Epithelial cell of alveolus of lung (primary cell): Measurements from ENCODE around the gene TRIM2.

GRCh38 chr4:151763377-151763753 is 2.6 kb upstream of the GATB start:
- RAMPAGE, long total RNA, result no peak
- RRBS, result no CpG with 5 or more reads among the region's 5 CpGs

DNA sequence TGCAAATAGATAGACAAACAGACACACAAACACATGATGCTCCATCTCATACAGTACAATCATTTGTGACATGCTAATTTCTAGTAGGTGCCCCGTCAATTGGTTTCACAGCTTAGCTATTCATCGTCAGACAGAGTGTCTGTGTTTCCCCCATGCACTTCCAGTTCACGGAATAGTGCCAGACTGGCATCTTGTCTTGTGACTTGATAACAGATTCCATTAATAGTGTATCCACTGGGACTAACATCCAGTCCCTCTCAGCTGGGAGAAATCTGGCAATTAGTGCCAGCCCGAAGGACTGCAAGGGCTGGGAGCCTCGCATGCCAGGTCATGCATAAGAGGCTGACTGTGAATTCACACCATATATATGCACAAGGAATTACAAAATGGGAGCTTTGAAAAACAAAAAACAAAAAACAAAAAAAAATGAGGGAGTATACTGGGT is 20.2 kb upstream of the GATB start:
- RAMPAGE, long total RNA, result no peak
- RRBS, result no CpG with 5 or more reads among the region's 5 CpGs

- RAMPAGE, long total RNA, result no peak
- RRBS, result no CpG with 5 or more reads among the region's 3 CpGs
Measured at GRCh38 chr4:151799116-151799475, 38.3 kb upstream of the GATB start.

- RAMPAGE, long total RNA, result no peak
- RRBS, result no CpG with 5 or more reads among the region's 9 CpGs
Measured at GRCh38 chr4:152071832-152072589, 311.2 kb upstream of the GATB start.

DNA sequence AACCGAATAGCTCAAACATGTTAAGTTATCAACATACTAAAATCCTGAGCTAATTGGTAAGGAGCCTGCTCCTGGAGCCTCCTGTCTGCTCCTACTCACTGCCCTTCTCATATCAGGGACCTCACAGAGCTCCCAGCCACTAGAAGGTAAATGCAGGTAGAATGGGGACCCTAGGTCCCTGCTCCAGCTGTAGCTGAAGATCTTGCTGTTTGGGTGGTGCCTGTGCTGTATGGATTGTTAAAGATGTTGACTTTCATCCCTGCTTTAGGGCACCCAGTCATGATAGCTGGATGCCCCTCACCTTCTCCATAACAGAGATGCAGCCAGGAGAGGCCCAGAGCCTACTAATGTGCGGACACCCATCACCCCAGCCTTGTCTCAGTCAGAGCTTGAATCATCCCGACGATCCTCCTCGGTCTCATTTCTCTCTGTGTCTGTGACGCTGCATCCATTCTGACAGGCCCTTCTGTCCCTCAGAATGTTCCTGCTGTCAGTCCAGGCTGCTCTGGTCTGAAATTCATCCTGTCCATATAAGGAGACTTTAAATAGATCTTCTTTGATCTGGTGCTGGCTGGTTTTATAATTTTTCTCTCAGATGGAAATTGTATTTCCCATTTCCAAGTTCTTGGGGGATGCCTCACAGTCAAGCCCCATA is 341.7 kb upstream of the GATB start:
- RAMPAGE, long total RNA, result no peak
- RRBS, result no CpG with 5 or more reads among the region's 6 CpGs

DNA sequence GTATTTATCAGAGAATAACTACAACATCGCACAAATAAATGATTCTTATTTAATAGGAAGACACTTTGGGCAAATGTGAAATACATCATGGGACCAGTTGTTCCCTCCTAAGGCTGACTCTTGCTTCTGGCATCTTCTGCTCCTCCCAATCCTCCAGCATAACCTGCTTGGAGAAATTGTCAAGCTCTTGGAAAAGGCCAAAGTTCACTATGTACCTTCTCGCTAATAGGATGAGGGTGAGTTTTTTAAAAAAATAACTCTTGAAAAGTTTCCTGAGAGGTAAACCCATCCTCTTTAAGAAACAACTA is 53.4 kb upstream of the FBXW7 start:
- RAMPAGE, long total RNA, result no peak
- RRBS, result no CpG with 5 or more reads among the region's 2 CpGs

- RAMPAGE, long total RNA, result no peak
- RRBS, result no CpG with 5 or more reads among the region's 4 CpGs
Measured at GRCh38 chr4:152938572-152939034, 2.5 kb downstream of the FHDC1 start.

DNA sequence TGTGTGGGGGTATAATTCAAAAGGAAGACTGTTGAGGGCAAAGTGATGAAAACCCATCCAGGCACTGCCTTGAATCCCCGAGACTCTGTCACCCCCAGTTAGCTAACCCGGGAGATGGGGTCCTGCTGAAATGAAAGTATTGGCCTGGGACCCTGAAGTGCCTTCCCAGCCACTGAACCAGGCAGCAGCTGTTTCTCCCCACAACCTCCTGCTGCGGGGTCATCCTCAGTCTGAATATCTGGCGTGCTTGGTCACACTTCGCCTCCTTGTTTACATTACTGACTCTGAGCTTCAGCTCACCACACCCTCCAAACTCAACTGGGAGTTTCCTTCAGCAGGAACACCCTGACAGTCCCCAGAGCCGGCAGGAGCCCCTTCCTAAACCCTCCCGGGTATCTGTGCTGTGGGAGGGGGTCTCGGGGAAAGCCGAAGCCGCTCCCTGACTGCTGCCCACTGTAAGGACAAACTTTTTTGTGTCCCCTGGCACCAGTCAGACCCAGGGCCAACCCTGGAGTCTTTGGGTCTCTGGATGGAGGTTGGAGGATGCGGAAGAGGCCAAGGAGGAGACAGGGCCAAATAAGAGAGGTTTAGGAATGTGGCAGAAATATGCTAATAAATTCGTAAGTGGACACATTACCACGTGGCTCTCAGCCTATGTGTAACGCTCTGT is 20.6 kb downstream of the FHDC1 start:
- RAMPAGE, long total RNA, result no peak
- RRBS, result no CpG with 5 or more reads among the region's 14 CpGs

DNA sequence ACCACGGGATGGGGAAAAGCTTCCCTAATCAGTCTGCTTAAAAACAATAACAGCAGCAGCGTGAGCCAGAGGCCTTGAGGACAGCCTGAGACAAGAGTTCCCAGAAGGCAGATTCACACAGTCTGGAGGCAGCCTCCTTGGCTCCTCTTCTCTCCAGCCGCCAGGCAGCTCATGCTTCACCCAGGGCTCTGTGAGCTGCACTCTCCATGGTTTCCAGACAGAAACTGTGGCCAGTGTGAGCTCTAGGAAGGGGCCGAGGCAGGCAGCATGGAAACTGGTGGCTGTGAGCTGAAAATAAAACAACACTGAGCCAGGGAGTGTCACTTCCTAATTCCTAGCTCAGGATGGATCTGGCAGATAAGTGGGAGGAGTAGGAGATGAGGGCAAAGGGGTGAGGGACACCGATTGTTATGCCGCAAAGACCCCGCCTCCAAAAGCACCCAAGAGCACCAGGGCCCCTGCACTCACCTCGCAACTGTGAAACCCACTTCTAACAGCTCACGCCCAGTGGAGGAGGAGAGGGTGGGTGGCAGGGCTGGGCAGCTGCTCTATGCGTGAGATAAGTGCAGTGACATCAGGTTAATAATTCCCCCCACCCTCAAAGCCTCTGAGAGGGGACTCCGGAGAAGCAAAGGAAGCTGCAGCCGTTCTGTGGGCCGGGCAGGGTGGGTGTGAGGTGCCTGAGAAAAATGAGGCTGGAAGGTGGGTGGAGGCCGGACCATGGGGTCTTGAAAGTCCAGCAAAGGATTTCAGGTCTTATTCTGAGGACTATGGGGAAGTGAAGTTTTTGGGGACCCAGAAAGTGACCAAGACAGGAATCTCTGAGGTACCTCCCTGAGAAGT is 69.9 kb downstream of the FHDC1 start:
- RAMPAGE, long total RNA, result no peak
- RRBS, result 63% methylated on average over 2 of the region's 14 CpGs

- RAMPAGE, long total RNA, result no peak
- RRBS, result no CpG with 5 or more reads among the region's 6 CpGs
Measured at GRCh38 chr4:153143525-153144217, 60.6 kb upstream of the TRIM2 start.

DNA sequence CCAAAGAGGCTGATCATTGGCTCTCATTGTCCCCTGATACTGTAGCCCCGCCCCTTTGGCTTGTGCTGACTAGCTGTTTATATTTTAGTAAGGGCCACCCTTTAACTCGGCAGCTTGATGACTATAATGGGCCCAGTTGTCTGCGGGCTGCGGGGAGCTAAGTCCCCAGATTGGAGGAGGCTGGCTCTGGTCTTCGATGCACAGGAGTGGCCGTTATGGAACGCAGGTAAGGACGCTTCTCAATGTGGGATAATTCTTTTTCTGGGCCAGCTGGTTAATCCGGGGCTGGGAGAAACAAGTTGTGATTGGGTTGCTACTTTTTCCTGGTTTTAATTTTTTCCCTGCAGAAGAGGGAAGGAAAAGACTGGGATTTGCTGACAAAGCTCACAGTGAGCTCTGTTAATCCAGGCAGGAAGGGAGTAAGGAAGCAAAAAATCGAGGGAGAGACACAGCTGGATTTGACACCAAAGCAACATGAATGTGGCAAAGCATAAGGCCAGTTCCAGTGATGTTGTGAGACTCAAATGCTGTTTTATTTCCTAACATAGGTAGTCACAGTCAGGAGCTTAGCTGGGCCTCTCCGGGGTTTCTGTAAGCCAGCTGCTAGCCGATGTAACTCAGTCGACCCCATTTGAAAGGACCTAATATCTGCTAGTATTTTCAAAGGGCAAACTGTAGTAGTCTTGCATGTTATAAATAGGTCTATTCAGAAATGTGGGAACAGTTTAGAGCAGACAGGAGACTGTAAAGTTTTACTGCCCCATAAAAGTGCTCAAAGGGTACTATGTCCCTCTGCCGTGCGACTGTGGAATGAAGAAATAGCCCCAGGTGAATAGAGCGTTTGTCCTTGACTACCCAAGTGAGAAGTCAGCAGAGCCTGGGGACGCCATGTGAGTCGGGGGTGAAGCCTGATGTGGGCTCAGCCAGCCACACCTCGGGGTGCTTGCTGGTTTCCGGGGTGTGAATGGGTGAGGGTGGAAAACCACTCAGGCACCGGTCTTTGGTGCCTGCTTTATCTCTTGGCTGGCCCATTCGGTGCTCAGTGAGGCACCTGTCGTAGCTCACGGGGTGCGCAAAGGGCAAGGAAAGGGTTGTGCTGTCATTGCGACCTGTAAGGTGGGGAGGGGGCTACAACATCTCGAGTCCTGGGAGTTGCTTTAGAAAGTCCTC is at the start of gene TRIM2:
TRIM2 (plus strand) TSS at position 109 of the 1,170 bp plus-strand sequence.
- RAMPAGE, long total RNA, result no peak
- RRBS, result no CpG with 5 or more reads among the region's 27 CpGs

GRCh38 chr4:153265332-153265638 is 61.0 kb downstream of the TRIM2 start:
- RAMPAGE, long total RNA, result no peak
- RRBS, result no CpG with 5 or more reads among the region's 7 CpGs

- RAMPAGE, long total RNA, result no peak
- RRBS, result 9% methylated on average over 9 of the region's 29 CpGs
Measured at GRCh38 chr4:153488063-153489065, 22.2 kb downstream of the TMEM131L start.

GRCh38 chr4:153521578-153521860 is 55.4 kb downstream of the TMEM131L start:
- RAMPAGE, long total RNA, result no peak
- RRBS, result no CpG with 5 or more reads among the region's 9 CpGs

DNA sequence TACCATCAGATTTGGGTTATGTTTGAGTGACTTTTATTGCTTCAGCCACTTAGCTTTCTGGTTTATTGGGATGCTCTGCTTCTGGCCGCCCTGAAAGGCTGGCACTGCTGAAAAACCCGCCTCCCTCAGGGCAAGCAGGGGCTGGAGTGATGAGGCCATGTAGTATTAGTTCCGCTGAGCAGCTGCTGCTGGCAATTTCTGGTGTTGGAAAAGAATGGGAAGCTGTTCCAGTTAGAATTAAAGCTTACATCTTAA is 72.3 kb downstream of the TMEM131L start:
- RAMPAGE, long total RNA, result no peak
- RRBS, result no CpG with 5 or more reads among the region's 3 CpGs

DNA sequence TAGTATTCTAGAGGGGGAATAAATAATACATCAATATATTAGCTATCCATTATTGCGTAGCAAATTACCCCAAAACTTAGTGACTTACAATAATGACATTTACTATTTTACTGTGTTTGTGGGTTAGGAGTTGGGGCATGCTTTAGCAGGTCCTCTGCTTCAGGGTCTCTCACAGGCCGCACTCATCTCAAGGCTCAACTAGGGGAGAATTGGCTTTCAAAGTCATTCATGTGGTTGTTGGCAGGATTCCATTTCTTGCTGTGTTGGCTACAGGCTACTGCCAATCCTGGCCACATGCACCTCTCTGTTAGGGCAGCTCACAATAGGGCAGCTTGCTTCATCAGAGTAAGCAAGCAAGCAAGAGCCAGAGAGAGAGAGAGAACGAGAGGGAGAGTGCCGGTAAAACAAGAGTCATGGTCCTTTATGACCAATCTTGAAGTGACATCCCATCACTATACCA is 33.1 kb upstream of the TLR2 start:
- RAMPAGE, long total RNA, result no peak
- RRBS, result no CpG with 5 or more reads among the region's 4 CpGs

DNA sequence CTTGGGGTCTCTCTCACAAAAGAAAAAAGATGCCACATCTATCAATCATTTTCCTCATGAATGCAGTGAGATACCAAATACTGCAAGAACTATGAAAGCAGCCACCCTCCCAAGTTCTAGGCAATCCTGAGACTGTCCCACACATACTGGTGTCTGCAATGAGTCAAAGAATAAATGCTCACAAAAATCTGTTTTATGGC is 84.8 kb downstream of the DCHS2 start:
- RAMPAGE, long total RNA, result no peak

GRCh38 chr4:154598038-154598886 is 7.7 kb upstream of the FGA start:
- RAMPAGE, long total RNA, result no peak
- RRBS, result no CpG with 5 or more reads among the region's 9 CpGs

DNA sequence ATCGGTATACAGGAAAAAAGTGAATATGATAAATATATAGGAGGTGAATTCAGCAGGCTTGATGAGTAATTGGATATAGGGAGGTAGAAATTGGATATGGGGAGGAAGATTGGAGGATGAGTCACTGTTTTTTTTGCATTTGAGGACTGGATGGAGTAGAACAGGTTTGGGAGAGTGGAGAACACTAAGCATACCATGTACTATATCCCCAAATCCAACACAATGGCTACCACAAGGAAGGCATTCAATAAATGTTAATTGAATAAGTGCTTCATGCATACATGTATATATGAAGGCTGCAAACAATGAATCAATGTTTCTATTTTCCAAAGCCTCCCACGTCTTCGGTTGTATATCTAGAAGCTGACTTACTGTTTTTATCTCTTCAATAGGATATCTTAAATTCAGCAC is 9.7 kb downstream of the FGG start:
- RAMPAGE, long total RNA, result no peak
- RRBS, result no CpG with 5 or more reads among the region's 3 CpGs

GRCh38 chr4:154610372-154611107 is 1.9 kb downstream of the FGG start:
- RAMPAGE, long total RNA, result no peak
- RRBS, result no CpG with 5 or more reads among the region's 4 CpGs